Left ventricle myocardium (tissue), 1 donor: ENCODE measurements around a stretch of chr3.

GRCh38 chr3:196920654-196921250, 21.6 kb downstream of the NCBP2 start:
- PRO-cap: no peak

GRCh38 chr3:196985297-196985812, 16.7 kb upstream of the PIGZ start:
- PRO-cap: no peak

DNA sequence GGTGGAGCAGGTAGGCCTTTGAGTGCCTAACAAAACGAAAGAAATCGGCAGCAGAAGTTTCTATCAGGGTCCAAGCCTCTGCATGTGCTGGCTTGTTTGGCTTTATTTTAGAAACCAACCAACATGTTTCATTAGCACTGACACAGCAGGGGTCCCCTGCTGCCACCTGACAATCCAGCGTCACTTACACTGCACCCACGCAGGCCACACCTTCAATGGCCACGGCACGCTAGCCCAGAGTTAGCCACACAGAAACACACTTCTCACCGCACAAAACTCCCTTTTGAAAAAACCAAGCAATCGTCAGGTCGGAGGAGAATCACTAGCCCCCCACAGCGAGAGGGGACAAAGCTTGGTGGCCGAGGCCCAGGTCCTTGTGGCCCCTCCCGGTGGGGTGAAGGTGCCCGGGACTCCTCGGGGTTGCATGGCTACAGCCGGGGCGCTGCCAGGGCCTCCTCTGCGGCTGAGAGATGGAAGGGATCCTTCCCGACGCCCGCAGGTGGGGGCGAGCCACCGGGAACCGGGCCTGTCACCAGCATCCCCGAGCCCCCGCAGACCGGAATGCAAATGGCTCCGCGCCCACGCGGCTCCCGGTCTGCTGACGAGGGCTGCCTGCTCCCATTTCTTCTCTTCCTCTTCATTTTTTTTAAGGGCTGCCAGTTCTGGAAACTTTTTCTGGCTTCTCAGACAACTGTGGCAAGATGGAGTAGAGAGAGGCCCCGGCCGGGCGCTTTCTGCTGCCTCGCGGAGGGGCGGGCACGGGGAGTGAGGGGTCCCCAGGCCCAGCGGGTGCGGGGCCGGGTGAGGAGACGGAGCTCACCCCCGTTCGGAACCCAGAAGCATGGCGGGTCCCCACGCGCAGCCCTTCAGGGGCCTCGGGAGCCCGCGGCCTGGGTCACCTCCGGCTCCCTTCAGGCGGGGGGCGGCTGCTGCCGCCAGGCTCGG, 27.7 kb downstream of the MELTF start:
- PRO-cap: no peak

- PRO-cap: no peak
These were observed 6.9 kb downstream of the MELTF start for GRCh38 chr3:197022748-197023023.

DNA sequence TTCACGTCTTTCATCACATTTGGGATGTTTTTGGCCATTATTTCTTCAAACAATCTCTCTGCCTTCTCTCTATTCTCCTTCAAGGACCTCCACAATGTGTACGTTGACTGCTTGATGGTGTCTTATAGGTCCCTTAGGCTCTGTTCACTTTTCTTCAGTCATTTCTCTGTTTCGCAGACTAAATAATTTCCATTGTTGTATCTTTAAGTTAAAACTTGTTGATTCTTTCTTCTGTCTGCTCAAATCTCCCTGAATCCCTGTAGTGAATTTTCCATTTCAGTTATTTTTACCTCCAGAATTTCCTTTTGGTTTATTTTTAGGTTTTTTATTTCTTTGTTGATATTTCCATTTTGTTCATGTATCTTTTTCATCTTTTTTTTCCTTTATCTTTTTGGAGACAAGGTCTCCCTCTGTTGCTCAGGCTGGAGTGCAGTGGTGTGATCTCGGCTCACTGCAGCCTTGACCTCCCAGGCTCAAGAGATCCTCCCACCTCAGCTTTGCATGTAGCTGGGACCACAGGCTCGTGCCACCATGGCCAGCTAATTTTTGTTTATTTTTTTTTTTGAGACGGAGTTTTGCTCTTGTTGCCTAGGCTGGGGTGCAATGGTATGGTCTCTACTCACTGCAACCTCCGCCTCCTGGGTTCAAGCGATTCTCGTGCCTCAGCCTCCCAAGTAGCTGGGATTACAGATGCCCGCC, 24.8 kb upstream of the MELTF start:
- PRO-cap: no peak

DNA sequence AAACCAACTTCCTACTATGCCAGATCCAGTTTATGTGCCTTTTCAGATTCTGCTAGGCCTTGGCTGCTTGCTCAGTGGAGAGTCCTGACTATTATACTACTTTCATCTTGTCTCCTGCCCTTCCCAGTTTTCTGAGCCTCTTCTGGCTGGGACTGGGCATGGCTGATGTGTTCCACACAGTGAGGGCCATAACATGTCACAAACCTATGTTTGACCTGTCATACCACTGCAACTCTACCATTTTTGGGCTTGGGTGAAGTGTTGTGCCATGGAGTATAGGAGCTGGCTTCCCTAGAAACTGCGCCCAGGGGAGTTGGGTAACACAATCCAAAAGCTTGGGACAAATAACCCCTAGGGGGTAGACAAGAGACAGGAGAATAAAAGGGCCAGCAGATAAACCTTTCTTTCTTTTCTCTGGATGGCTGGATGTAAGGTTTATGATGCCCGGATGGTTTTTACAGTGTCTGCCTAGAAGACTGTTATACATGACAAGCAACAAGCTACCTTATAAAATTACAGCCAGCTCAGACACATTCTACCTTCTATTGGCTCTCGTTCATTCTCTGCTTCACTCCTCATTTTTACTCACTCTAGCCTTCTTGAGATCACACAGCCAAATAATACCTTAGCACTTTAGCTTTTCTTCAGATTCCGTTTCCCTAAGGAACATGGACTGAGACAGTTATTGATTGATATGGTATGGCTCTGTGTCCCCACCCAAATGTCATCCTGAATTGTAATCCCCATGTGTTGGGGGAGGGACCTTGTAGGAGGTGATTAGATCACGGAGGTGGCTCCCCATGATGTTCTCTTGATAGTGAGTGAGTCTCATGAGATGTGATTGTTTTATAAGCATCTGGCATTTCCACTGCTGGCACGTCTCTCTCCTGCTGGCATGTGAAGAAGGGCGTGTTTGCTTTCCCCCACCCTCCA, 105.2 kb upstream of the MELTF start:
- PRO-cap: no peak

DNA sequence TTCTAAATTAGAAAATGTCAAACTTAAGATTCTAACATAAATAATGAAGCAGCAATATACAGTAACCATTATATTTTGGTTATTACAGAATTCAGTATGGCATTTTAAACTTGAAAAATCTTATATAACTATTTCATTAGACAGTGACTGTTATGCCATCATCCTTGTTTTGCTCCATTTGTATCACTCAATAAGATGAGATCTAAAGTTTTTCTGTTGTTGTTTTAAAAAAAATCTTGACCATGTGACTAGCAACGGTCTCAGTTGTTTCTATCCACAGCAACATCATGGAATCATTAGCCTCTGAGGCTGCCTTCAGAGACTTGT, 129.9 kb downstream of the DLG1 start:
- PRO-cap: no peak

- PRO-cap: no peak
These were observed 18.1 kb downstream of the DLG1 start for GRCh38 chr3:197280217-197280764.

DNA sequence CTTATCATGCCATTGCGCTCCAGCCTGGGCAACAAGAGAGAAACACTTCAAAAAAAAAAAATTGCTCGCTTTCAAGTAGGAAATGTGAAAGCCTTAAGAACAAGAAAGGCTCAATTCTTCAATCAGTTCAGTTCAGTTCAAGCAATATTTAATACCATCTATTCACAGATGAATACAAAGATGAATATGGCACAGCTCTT, 12.6 kb upstream of the DLG1 start:
- PRO-cap: no peak

DNA sequence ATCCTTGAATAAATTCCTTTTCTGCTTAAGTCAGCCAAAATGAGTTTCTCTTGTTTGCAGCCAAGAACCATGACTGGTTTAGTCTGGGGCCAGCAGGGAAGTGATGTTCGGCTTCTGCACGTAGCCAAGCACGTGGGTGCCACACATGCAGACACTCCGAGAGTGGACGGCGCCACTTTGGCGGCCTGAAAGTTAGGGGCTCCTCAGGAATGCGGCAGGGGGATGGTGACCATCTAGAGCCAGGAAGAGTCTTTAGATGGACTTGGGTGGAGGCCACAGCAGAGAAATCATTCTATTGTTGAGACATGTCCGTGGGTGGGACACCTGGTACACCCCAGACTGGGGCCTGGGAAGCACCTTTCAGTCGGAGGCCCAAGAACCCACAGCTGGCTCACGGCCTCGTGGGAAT, 60.9 kb downstream of the BDH1 start:
- PRO-cap: no peak

DNA sequence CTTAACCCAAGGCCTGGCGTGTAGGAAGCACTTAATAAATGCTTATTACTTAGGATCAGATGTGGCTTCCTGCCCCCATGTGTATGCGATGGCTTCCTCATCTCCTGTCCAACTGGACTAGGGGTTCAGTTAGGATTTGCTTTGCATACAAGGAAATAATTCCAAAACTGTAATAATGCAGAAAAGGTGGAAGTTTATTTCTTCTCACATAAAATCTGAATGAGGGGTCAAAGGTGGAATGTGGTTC, 54.6 kb downstream of the BDH1 start:
- PRO-cap: no peak

- PRO-cap: no peak
These were observed 41.7 kb downstream of the BDH1 start for GRCh38 chr3:197513921-197514586.

- PRO-cap: no peak
These were observed 13.9 kb downstream of the BDH1 start for GRCh38 chr3:197541849-197542370.

GRCh38 chr3:197789395-197789845, 1.6 kb upstream of the LRCH3 start:
- PRO-cap: no peak

GRCh38 chr3:197792039-197792305, 918 bp downstream of the LRCH3 start:
- PRO-cap: no peak

- PRO-cap: no peak
These were observed 57.2 kb downstream of the LRCH3 start for GRCh38 chr3:197848206-197848710.

DNA sequence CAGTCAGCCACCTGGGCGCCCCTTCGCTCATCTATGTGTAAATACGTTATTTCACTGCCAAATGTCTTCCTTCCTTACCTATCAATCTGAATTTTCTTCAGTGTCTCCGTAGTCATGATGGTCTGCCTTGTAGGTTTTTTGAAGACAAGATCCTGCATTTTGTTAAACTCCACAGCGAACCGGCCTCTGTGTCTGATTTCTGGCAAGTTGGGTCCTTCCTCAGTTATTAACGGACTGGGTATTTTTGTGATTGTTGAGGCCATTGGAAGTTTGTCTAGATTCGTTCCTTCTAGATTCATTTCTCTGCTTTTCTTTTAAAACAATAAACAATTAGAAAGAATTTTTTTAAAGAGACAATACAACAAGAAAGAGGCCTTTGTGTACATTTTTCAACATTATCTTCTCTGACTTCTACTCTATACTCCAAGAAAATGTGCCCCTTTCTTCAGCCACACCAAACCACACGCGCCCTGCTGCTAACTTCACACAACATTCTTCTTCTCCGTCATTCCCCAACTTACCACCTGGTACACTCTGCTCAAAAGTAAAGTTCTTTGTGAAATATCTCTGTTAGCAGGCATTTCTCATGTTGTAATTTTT, 11.4 kb upstream of the RPL35A start:
- PRO-cap: no peak